ENCODE measurements around a stretch of chr7.

DNA sequence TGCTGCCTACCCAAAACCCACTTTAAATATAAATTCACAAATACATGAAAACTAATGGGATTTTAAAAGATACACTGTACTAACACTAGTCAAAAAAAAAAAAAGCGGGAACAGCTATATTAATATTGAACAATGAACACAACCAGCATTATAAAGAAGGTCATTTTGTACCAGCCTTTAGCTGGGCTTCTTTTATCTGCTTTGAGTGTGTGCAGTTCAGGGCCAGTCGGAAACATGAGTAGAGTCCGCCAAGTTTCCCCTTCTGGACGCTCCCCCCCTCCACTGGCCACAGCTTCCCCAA lies 77.3 kb upstream of the FAM20C start:
- PRO-cap = no peak

DNA sequence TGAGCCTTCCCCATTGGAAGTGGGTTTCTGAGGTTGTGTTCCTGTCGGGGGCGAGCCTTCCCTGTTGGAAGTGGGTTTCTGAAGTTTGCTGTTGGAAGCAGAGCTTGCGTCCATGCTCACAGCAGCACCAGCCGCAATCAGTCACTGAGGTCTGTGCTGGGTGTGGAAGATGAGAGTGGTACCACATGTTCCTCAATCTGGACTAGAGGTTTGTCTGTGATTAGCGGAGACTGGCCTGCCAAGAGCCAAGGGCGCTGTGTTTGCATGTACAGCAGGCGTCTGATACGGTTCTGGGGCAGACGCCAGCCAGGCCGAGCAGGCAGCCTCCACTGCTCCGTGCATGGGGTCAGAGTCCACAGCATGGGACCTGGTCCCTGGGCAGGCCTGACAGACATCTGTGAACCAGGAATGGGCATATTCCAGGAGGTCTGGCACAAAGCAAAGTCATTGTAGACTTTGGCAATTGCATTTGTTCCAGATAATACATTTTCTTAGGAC lies 50.2 kb upstream of the FAM20C start:
- PRO-cap = no peak

GRCh38 chr7:197668-197967 lies 5.2 kb downstream of the FAM20C start:
- PRO-cap = no peak

GRCh38 chr7:235565-236437 lies 43.4 kb downstream of the FAM20C start:
- PRO-cap = no peak

GRCh38 chr7:347718-347945 lies 57.7 kb downstream of the FOXL3 start:
- PRO-cap = no peak

- PRO-cap = no peak
Measured at GRCh38 chr7:471794-472488, 47.7 kb downstream of the PDGFA start.

DNA sequence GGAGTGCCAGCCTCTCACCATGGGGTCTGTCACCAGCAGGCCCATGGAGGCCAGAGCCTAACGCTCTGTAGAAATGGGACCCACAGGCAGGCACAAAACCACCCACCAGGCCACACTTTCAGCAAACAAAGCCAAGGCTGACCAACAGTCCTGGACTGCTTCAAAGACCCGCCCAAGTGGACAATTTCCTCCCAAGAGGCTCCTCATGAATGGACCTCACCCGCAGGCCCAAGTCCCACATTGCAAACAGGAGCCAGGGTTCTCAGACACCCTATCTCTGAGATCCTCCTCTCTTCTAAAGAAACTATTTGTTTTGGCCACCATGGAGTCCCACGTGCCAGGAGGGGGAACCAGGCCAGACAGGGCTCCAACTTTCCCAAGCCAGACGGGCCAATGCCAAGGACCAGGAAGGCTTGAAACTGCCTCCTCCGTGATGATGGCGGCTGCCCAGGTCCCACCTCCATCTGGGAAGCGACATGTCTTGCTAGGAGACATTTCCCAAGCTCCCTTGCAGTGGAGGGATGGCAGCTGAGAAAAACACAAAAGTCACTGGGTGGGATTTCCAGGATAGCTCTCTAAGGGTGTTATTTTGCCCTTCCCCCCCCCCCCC lies 20.4 kb downstream of the PDGFA start:
- PRO-cap = no peak

DNA sequence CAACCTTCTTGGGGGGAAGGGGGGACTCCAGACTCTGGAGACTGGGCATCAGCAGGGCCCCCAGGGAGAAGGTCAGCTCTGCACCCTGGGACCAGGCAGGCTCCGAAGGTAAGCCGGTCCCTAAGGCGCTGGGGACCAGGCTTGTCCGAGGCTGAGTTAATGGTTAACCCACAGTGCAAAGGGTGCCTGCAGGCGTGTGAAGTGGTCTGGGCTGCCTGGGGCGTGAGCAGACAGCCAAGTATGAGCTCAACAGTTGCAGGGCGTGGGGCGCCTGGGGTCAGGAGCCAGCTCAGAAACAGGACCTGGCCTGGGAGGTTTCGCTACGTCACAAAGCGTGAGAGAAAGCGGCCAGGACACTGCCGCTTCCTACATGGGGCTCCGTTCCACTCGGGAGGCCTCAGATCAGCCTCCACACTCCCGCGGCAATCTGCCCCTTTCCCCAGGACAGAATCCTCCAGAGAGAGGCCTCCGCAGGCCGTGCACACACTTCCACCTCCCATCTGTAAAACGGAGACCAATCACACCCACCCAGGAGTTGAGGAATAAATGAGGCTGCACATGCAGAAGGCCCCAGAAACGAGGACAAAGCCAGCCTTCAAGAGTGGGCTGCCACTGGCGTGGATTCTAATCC lies 16.0 kb downstream of the PDGFA start:
- PRO-cap = no peak

- PRO-cap = no peak
Measured at GRCh38 chr7:540020-540266, 20.3 kb upstream of the PDGFA start.

- PRO-cap = no peak
Measured at GRCh38 chr7:674657-675567, 51.6 kb upstream of the DNAAF5 start.

DNA sequence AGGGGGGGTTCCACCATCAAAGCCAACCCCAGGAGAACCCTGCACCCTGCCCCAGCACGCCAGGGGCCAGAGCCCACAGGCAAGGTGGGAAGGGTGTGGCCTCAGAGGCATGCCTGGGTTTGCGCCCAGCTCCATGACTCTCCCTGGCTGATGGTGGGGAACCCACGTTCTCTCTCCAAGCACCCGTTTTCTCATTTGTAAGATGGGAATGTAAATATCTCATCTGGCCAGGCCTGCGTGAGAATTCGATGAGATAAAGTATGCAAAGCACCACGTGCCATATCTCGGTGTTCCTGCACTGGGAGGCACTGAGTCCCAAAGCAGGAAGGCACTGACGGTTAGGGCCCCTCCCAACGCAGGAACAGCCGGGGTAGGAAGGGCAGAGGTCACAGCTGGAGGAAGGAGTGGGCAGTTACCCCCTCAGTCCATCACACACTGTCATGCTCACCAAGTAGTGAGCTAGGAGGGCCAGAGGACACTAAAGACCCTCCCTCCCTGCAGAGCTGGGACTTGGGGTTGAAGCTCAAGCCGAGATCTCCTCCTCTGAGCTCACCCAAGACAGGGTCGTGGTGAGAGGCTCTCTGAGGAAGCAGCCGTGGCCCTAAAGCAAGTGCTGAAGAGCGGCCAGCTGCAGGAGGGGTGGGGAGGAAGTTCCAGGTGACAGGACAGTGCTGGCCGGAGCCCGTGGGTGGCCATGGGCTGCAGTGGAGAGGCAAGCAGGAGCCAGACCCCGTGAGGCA lies 27.3 kb upstream of the DNAAF5 start:
- PRO-cap = no peak

GRCh38 chr7:711057-711782 lies 15.3 kb upstream of the DNAAF5 start:
- PRO-cap = no peak

DNA sequence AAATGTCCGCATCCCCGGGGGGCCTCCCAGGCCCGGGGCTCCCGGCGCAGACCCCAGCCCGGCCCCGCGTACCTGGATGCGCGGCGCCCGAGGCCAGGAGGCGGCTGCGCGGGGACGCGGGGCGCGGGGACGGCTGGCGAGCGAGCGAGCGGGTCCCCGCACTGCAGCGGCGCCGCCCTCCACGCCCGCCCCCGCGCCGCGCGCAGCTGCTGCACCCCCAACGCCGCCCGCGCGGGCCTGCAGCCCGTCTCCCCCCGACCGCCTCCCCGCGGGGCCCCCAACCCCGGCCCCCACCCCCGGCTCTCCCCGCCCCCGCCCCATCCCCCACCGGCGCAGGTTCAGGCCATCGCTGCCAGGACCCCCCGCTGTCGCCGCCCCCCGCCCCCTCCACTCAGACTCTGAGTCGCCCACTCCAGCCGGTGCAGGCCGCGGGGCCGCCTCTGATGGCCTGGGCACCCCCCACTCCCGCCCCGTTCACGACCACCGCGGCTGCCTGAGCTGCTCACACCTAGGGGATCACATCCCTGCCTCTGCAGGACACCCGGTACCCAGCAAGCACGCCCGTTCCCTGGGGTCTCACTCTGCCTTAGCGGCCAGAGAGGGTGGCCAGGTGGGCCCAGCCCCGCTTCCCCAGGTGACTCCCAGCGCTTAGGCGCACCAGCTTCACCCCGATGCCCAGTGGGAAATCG lies 14.0 kb upstream of the DNAAF5 start:
- PRO-cap = bidirectional peak, plus-strand start at position 113 of the sequence, minus-strand start at position 157 of the sequence

- PRO-cap = no peak
Measured at GRCh38 chr7:729552-730394, 2.7 kb upstream of the PRKAR1B start.

GRCh38 chr7:837077-837625 lies 4.9 kb downstream of the SUN1 start:
- PRO-cap = no peak

DNA sequence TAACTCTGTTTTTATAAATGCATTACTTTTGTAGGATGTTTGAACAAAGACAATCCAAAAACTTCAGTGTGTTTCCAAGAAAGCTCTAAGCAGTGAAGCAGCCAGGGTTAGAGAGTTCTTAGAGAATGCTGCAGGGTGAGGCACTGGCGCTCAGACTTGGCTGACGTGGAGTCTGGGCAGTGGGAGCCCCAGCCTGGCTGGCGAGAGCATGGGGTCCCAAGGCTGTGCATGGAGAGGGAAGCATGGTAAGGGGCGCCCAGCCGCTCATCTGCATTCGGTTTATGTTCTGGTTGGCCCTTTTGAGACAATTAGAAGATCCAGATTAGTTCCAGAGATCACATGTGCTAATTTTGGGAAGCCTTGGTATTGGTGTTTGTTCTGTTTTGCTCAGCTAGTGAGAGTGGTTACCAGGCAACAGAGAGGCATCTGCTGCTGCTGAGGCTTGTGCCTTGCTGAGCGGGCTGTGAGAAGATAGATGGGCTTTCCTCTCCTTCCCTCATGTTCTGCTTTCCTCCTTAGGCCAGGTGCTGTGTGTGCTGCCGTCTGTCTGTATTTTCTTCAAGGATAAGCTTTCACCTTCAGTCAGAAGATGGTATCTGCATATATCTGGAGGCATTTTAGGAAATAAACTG lies 10.3 kb downstream of the SUN1 start:
- PRO-cap = no peak

DNA sequence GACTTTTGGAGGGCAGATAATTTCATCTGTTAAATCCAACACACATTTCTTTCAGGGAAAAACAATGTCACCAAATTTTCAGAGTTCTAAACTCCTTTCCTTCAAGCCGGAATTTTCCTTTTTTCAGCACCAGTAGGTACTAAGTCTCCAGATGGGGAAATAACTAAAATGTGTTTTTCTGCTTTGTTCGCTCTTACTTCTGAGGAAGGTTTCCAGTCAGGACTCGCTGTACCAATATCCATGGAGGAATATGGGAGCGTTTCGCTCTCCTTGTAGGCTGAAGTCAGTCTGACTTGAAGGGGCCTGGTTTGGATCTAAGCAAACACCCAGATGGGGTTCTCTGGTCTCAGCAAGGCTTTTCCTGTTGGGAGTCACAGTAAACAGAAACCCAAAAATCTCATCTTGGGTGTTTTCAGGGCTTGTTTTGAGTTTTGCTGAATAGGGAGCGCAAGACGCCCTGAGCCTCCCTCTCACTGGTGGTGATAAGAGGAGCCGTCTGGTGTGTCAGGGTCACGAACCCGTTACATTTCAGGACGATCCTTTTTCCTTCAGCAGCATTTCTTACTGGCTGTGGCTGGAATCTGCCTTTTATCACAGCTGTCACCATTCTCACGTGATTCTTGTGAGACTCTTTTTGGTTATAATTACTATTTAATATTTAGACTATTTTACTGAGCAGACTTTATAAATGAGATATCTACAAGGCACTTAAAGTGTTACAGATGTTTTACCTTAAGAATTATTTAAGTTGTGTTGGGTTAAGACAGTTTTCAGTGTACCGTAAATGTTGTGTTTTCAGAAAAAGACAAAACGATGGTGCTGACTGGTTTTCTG lies 2.4 kb upstream of the GET4 start:
- PRO-cap = no peak

DNA sequence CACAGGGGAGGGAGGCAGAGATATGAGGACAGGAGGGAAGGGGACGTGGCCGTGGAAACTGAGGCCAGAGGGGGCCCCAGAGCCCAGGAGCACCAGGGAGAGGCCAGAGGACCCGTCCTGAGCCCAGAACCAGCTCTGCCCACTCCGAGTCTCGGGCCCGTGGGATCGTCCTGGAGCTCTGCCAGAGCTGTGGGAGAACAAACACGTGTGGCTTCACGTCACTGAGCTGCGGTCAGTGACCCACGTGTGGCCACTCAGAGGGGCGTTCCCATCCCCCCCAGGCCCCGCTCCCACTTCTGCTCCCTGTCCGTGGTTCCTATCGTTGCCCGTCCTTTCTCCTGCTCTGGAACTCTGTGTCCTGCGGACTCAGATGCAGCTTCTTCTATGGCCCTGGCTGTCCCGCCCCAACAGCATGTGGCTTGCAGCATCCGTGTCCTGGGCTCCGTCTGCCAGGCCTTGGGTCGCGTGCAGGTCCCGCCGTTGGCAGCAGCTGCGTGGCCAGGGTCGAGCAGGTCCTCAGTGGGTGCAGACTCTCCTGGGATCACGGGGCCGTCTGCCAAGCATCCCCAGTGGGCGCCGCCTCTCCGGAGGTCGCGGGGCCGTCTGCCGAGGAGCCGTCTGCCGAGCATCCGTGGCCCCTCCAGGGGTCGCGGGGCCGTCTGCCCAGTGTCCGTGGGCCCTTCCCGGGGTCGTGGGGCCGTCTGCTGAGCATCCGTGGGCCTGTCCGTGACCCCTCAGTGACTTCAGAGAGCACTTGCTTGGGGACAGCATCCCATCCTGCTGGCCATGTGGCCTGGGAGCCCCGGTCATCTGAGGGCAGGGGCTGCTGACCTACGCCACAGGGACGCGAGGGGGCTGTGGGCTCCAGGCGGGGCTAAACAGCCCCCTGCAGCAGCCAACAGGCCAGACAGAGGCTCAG lies 31.2 kb downstream of the GET4 start:
- PRO-cap = no peak

DNA sequence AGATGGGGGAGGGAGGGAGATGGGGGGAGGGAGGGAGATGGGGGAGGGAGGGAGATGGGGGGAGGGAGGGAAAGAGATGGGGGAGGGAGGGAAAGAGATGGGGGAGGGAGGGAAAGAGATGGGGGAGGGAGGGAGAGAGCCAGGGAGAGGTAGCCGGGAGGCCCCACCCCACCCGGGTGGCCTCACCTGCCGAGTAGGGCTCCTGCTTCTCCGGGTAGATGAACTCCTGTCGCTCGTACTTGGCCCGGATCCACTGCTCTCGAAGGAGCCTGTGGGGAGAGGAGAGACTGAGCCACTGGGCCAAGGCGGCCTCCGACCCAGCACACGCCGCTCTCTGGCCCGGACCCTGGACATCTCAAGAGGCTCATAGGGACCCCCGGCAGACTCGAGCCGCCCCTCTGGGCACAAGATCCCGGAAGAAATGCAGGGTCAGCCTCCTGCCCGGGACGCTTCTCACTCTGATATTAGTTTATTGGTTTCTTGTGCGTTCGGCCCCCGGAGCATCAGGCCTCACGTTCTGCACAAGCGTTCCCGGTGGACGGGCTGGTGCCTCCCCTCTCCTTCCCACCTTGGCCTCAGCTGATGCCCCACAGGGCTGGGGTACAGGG lies 34.6 kb downstream of the ADAP1 start:
- PRO-cap = no peak

DNA sequence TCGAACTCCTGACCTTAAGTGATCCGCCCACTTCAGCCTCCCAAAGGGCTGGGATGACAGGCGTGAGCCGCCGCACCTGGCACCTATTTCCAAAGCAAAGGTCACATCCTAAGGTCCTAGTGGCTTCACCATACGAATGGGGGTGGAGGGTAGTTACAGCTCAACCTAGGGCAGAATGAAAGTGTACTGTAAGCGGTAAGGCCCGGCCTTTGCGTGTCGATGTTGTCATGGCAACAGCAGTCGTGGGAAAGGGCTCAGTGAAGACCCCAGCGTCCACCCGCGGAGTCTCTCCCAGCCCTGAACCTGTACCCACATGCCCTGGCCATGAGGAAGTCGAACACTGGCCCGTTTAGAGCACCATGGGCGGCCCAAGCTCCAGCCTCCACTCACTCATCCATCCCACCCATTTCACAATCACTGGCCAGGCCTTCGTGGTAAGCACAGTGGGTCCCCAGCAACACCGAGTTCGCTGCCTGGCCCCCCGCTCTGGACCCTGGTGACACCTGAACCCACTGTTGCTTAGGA lies 1.7 kb upstream of the COX19 start:
- PRO-cap = no peak